Non-pigmented ciliary epithelial cell (primary cell): ENCODE results near the genes TENT4A and ADCY2.

DNA sequence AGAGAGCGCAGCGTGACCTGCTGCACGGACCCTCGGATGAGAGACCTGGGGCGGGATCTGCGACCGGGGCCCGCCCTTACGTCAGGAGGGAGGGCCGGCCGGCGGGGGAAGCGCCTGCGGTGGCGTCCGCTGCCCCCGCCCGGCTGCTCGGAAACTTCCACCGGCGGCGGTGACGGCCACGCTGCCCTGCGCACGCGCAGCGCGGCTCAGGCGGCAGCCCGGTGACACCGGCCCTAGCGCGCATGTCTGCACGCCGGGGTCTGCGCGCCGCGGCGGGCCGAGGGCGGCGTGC, 455 bp upstream of the TENT4A start:
- RRBS: 1% methylated on average over 29 of the region's 44 CpGs

DNA sequence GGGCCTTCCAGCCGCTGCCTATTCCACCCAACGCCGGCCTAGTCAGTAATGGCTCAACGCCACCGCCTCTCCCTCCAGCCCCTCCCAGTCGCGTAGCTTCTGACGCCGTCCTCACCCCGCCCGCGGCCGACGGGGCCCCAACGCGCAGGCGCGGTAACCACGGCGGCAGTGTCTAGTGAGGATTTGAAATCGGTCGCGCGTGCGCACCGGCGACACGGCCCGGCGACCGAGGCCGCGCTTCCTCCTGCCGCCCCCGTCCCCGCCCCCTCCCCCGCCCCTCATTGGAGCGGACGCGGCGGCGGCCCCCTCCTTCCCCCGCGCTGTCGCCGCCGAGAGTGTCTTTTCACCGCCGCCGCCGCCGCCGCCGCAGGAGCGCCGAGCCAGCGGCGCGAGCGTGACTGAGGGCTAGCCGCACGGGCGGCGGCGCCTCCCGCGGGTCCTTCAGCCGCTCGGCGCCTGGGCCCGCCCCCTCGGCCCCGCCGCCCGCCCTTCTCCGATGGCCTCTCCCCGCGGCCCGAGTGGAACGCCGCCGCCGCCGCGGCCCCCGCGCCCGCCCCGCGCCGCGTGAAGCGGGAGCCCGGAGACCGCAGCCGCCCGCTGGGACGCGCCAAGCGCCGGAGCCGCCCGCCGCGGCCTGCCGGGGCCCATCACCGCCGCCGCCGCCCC, at the start of gene TENT4A:
Gene TENT4A, plus strand, starts transcription at position 310 of the 666 bp plus-strand sequence.
- RRBS: 2% methylated on average over 11 of the region's 110 CpGs

GRCh38 chr5:7250495-7251120, 145.3 kb upstream of the ADCY2 start:
- RRBS: no CpG with 5 or more reads among the region's 3 CpGs

DNA sequence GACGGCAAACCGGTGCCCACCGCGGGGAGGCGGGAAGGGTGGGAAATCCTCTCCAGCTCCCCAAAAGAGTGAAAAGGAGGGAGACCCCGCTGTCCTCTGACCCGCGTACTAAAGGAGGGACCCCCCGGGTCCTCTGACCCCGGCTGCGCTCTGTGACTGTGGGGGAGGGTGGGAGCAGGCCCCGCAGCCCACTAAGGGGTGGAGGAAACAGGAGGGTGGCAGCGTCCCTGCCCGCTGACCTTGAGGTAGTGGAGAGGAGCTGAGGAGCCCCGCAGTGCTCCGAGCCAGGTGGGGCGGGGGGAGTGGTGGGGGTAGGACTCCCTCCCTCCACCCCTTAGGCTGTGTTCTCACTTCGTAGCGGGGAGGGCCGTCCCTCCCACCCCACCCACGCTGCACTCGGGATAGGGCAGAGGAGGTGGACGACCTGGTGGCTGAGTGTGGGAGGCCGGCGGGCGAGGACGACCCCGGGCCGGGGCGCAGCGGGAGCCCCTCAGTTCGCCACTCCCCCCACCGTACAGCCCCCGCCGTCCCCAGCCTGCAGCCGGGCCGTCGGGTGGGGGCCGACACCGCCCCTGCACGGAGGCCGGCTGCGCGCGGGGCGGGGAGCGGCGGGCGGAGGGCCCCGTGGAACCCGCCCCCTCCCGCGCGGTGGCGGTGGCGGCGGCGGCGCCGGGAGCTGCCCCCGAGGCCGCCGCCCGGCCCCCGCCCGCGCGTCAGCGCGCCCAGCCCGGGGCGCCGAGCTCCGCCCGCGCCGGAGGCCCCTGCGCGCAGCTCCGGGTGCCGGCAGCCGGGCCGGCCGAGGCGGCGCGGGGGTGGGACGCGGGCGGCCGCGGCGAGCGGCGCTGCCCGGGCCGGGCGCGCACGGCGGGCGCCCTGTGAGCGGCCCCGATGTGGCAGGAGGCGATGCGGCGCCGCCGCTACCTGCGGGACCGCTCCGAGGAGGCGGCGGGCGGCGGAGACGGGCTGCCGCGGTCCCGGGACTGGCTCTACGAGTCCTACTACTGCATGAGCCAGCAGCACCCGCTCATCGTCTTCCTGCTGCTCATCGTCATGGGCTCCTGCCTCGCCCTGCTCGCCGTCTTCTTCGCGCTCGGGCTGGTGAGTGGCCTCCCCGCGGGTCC, at the start of gene ADCY2:
Gene ADCY2, plus strand, starts transcription at position 730 of the 1,121 bp plus-strand sequence.
- RRBS: 1% methylated on average over 46 of the region's 132 CpGs

DNA sequence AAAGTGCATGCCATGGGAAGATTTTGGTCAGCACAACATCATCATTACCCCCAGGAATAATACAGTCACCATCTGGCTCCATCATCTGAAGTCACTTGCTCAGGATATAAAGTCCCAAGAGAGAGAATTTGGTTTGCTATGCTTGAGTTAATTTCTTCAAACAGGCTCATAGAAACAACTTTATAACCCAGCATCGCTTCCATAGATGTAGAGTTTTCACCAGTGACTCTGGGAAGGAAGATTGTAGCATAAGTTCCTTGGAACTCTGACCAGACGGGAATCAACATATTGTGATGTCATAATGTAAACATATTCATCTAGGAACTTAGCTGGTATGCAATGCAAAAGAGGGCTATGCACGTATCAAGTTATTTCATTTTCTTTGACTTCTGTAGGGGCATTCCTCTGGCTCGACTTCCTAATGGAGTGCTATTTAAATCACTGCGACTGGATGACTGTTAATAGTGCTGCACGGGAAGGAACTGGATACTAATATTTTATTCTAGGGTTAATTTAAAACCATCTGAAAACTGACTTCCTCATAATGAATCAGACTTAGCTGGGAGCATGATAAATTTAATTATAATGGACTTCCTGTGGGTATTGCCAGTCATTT, 145.2 kb downstream of the MTRR start:
- RRBS: no CpG with 5 or more reads among the region's 6 CpGs

GRCh38 chr5:9553642-9554159, 7.8 kb upstream of the SEMA5A start:
- RRBS: no CpG with 5 or more reads among the region's 4 CpGs

DNA sequence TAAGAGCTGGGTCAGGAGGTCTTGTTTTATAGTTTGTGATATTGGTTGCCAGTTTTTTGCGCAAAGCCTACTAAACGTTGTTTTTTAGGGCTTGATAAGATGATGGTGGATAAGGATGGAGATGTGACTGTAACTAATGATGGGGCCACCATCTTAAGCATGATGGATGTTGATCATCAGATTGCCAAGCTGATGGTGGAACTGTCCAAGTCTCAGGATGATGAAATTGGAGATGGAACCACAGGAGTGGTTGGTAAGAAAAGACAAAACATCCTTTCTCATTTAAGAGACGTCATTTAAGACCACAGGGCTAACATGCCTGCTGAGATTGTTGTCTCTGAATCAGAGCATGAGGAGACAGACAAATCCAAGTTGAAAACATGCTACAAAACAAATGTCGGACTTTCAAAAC, 4.5 kb downstream of the CCT5 start:
- RRBS: no CpG with 5 or more reads among the region's 4 CpGs

DNA sequence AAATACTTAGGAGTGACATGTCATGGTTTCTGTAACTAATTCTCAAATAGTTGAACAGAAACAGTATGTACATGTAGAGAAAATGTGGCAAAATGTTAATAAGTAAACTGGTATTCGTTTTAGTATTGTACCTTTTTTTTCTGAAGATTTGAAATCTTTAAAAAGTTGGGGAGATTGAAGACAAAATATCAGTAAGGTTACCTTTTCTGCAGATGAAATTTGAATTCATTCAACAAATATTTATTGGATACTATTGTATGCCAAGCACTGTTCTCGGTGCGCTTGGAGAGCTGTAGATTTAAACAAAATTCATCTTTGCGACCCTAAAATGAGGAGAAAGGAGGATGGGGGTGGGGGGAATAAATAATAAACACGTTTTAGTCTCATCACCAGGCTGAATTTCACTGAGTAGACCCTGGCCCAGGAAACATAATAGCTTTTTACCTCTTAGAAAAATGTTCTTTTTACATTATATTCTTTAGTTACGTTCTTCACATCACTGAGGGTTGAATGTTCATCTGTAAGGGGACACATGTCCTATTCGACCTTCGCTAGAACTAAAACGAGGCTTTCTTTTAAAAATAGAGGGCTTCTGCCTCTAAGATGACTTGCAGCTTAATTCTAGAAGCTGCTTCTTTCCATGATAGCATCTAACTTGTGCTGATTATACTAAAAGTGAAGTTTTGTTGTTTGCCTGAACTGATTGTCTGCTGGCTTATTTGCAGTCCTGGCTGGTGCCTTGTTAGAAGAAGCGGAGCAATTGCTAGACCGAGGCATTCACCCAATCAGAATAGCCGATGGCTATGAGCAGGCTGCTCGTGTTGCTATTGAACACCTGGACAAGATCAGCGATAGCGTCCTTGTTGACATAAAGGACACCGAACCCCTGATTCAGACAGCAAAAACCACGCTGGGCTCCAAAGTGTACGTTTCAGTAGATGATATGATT, 5.4 kb downstream of the CCT5 start:
- RRBS: no CpG with 5 or more reads among the region's 18 CpGs

- RRBS: 2% methylated on average over 16 of the region's 47 CpGs
Measured at GRCh38 chr5:10563044-10563654, 721 bp upstream of the ANKRD33B start.

DNA sequence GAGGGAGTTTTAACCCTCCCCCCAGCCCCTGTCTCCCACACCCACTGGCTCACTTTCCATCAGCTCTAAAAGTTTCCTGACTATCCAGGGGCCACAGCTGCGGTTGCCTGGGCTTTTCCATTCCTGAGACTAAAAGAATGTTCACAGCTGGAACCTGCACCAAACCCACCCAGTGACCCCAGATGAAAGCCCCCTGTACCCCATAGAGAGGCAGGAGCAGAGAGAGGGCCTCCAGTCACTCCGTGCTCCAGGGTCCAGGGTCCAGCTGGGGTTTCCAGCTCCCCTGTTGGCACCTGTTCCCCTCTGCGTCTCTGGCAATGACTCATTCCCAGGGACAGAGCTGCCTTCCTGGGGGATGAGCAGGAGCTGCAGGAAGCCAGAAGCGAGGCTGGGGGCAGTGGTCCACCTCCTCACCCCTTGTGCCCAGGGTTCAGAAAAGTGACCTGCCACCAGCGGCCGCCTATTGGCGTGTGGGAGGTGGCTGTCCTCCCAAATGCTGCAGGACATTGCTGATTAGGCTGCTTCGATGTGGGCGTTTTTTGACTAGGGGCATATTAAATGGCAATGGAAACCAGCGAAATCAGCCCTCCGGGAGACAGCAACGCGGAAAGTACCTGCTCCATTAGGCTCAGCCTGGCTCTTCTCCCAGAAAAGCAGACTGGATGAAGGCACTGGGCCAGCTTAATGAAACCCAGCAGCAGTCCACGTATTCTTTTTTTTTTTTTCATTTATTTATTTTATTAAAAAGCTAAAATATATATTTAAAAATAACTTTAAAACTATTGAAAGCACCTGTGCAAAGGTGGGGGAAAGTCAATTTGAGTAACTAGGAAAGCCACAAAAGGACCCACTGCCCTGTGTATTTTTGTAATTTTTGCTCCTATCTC, 97.4 kb downstream of the DAP start:
- RRBS: no CpG with 5 or more reads among the region's 14 CpGs

- RRBS: no CpG with 5 or more reads among the region's 9 CpGs
Measured at GRCh38 chr5:10699837-10700514, 61.1 kb downstream of the DAP start.

DNA sequence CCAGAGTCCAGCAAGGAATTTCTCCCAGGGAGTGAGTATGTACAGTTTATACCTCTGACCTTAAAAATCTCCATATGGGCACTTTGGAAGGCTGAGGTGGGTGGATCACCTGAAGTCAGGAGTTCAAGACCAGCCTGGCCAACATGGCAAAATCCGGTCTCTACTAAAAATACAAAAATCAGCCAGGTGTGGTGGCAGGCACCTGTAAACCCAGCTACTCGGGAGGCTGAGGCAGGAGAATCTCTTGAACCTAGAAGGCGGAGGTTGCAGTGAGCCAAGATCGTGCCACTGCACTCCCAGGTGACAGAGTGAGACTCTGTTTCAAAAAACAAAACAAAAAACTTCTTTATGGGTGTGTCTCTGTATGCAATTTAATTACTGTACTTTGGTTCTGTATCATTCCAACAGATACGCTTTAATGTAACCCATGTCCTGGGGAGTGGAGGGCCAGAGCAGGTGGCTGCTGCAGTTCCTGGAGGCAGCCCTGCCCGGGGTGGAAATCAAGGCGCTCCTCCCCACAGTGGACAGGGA, 2.1 kb downstream of the DAP start:
- RRBS: no CpG with 5 or more reads among the region's 7 CpGs

DNA sequence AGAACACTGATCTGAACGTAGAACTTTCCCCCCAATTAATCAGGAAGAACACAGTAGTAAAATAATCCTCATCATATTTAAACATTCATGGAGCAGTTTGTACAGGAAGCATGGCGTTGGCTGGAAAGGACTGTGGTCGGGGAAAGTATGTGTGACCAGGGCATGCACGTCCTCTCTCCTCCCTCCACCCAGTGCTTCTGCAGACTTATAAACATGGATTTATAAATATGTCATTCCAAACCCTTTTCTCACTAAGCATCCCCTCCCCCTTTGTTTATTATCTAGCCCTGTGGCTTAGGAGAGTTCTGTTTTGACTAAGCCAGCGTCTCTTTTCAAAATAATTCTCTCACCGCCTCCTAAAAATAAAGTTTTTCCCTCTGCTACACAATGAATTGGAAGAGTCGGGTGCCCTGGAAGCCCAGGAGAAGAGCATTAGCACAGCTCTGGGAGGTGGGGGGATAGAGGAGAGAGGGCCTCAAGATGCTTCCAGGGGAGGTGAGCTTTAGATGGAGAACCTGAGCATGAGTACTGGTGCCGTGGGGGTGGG, 70.4 kb upstream of the DAP start:
- RRBS: no CpG with 5 or more reads among the region's 8 CpGs

- RRBS: no CpG with 5 or more reads among the region's 10 CpGs
Measured at GRCh38 chr5:11251146-11251760, 490.2 kb upstream of the DAP start.

DNA sequence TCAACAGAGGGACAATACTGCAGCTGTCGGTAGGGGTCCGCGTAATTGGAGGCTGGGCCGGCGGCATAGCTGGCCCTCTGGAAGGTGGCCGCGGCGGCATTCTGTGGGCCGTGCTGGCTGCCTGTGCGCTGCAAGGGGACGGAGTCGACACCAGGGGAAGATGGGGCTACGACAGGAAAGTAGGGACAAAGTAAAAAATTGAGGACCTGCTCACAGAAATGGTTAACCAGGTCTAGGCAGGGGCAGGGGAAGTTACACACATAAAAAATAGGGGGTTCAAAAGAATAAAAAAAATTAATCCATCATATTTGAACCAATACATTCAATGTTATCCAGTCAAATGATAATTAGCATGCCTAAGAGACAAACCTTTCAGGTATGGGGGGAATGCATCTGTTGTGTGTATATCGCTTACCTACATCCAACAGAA, 557.8 kb downstream of the CTNND2 start:
- RRBS: 46% methylated on average over 4 of the region's 14 CpGs

GRCh38 chr5:11710694-11710893, 193.7 kb downstream of the CTNND2 start:
- RRBS: no CpG with 5 or more reads among the region's 2 CpGs

DNA sequence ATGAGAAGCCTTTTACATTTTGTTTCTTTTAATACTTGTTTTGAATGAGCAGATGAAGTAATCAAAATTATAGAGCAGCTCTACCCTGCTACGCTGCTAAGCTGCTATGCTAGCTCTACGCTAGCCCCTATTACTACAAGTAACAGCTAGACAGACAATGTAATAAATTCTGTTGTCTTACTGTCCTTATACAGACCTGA, 693.1 kb upstream of the CTNND2 start:
- RRBS: no CpG with 5 or more reads among the region's 2 CpGs

DNA sequence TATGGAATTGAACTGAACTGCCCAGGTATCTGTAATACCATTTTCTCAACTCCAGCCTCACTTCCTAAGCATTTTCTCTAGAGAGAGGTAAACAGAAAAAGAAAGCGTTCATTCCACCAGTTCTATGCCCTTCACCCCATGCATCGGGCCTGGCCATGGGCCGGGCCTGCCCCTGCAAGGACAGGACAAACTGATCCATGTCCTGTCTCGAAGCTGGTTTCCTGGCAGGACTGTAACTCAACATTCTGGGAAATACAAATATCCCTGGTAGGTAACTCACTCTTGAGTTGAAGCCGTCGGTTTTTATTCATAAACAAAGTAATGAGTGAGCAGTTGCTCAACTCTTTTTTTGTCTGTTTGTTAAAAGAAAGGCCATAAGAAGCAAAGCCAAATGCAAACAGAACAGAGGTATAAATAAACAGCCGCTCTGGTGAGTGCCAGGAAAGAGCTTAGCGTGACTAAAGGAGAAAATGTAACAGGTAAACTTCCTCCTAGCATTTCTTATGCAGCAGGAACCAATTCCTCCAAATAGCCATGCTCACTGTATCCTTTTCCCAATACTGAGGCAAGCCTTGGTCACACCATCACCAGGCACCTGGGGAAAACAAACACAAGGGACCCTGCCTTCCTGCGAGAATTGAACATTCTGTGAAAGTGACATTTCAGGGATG, 64.4 kb upstream of the DNAH5 start:
- RRBS: no CpG with 5 or more reads among the region's 9 CpGs

- RRBS: no CpG with 5 or more reads among the region's 12 CpGs
Measured at GRCh38 chr5:14156396-14157496, 13.6 kb downstream of the TRIO start.

GRCh38 chr5:14164613-14165203, 21.6 kb downstream of the TRIO start:
- RRBS: no CpG with 5 or more reads among the region's 5 CpGs